ENCODE measurements around a stretch of chr5.

- RAMPAGE, long total RNA = no peak
- RRBS = no CpG with 5 or more reads among the region's 4 CpGs
Observed at GRCh38 chr5:64213976-64214627, 48.5 kb downstream of the RNF180 start.

- RAMPAGE, long total RNA = no peak
- RRBS = no CpG with 5 or more reads among the region's 2 CpGs
Observed at GRCh38 chr5:64788746-64789110, 20.0 kb downstream of the CWC27 start.

- RAMPAGE, long total RNA = no peak
- RRBS = no CpG with 5 or more reads among the region's 14 CpGs
Observed at GRCh38 chr5:64939361-64940171, 170.8 kb downstream of the CWC27 start.

GRCh38 chr5:65102383-65102636, 333.6 kb downstream of the CWC27 start:
- RAMPAGE, long total RNA = no peak
- RRBS = no CpG with 5 or more reads among the region's 3 CpGs

DNA sequence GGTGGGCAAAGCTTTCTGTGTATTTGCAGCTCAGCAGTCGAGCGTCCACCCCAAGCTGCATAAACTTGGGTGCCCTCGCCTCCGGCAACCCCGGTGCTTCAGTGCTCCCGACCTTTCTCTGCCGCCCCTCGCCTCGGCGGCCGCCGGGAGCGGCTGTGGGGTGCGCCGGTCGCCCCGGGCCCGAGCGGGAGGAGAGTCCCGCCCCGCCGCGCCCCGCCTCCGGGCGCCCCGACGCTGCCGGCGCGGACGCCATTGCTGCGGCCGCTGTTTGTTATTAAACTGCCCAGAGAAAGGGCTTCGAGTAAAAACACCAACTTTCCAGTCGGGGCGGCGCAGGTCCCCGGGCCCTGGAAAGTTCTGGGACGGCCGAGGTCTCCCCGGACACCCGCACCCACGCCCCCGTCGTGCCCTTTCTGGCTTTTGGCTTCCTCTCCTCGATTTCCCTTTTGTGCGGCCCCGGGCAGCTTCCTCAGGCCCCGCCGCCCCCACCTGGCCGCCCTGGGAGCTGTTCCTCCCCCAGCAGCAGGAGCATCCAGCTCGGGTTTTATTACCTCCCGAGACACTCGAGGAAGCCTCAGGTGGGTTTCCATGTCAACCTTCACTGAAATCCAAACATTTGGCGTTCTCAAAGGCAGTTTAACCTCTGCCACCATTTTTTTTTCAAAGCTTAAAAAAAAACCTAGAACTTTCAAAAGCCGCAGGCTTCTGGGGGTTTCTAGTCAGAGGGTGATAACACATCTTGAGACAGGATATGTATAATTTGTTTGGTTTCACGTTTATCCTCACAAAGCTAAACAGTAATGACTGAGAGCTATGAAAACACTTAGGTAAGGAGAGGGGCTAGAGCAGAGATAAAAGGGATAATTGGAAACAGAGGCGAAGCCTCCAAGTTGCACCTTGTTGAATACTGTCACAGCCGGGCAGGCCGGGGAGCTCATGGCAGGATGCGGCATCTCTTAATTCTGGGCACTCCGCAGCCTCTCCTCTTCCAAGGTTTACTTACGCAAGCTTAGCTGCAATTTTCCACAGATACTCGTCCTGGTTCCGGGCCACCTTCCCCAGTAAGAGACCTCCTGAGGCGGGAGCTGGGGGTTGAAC, 334.5 kb downstream of the CWC27 start:
- RAMPAGE, long total RNA = no peak
- RRBS = 2% methylated on average over 29 of the region's 67 CpGs

GRCh38 chr5:65190170-65190813, 291.4 kb downstream of the ADAMTS6 start:
- RAMPAGE, long total RNA = no peak
- RRBS = no CpG with 5 or more reads among the region's 1 CpG

- RAMPAGE, long total RNA = no peak
- RRBS = no CpG with 5 or more reads among the region's 8 CpGs
Observed at GRCh38 chr5:65660427-65661026, 35.7 kb downstream of the SHLD3 start.

DNA sequence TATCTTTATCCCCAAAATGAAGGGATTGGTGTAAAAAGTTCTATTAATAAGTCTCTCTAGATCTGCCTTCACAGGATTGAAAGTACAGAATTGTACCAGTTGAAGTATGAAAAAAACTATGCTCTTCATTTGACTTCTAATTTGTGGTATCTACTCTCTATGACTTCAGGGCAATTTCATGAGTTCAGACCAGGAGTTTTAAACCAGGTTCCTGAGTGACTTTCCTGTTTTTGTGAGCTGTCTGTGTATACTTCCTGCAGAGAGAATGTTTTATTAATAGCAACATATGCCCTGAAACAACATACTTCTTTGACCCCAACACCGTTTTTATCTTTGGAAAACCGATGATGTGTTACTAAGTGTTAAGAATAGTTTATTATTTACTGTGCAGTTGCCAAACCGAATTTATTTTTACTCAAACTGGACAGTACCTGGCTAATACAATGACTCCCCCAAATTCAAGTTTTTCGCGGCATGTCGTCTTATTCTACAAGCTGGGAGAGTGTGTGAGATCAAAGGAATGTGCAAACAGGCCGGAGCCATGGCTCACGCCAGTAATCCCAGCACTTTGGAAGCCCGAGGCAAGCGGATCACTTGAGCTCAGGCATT, 58.8 kb upstream of the ERBIN start:
- RAMPAGE, long total RNA = no peak
- RRBS = no CpG with 5 or more reads among the region's 10 CpGs

DNA sequence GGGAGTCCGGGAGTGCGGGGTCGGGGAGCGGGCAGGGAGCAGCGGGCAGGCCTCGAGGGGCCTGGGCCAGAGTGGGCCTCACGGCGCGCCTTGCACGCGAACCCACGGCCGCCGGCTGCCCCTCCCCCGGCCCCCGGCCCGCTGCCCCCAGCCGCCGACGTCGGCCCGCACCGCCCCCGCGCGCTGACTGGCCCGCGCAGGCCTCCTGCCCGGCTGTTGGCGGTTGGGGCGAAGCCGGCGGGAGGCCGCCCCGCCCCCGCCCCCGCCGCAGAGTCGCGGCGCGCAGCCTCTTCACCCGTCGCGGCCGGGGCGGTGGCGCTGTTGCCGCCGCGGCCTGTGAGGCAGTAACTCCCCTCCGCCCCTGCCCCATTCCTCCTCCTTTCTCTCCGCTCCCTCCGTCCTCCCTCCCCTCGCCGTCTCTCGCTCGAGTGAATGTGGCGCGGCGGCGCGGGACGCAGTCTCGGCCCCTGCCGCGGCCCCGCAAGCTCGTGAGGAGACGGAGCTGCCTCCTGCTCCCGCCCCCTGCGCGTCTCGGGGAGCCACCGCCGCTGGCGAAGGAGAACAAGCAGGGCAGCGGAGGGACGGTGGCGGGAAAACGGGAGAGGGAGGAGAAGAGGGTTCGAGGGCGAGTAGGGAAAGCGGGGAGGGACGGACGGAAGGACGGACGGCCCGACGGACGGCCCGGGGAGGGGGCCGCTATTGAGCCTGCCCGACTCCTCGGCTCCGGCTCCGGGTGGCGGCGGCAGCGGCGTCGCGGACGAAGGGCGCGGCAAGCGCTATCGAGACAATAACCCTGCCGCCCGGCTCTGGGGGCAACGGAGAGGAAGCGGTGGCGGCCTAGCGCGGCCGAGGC, 686 bp upstream of the ERBIN start:
- RAMPAGE, long total RNA = no peak
- RRBS = under 1% methylated on average over 56 of the region's 116 CpGs

DNA sequence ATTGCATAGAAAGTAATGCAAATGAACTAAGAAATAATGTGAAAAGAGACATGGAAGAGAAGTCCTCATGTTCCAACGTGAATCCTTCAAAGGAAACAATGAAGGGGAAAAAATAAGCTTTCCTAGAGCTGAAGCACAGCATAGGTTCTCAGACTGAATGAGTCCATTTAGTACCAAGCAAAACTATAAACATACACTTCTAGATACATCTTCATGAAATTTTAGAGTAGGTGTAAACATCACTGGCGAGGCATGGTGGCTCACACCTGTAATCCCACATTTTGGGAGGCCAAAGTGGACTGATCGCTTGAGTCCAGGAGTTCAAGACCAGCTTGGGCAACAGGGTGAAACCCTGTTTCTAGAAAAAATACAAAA, 60.2 kb upstream of the SREK1 start:
- RAMPAGE, long total RNA = no peak
- RRBS = no CpG with 5 or more reads among the region's 3 CpGs

GRCh38 chr5:66100032-66100564, 44.0 kb upstream of the SREK1 start:
- RAMPAGE, long total RNA = no peak
- RRBS = no CpG with 5 or more reads among the region's 5 CpGs

GRCh38 chr5:66339743-66340348, 195.7 kb downstream of the SREK1 start:
- RAMPAGE, long total RNA = no peak
- RRBS = no CpG with 5 or more reads among the region's 1 CpG

DNA sequence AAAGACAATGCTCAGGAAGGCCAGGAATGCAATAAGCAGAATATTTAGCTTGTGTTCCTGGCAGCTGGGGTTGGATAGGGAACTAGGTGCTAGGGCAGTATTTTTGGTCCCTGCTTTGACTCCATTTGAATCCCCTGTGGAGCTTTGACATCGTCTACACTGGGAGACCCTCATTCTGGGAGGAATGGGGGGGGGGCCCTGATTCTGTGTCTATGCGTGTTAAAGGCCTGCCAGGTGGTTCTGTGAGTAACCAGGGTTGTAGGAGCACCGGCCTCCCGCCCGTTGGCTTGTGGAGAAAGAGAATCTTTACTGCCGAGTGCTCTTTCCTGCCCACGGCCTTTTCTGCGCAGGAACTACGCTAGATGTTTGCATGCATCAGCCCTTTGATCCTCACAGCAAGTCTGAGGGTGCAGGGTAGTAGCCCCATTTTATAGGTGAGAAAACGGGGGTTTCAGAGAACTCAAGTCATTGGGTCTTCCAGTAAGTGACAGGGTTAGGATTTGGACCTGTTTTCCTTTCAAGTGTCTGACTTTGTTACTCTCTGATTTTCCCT, 21.7 kb downstream of the MAST4 start:
- RAMPAGE, long total RNA = no peak
- RRBS = no CpG with 5 or more reads among the region's 10 CpGs

GRCh38 chr5:66829646-66830219, 233.5 kb downstream of the MAST4 start:
- RAMPAGE, long total RNA = no peak
- RRBS = no CpG with 5 or more reads among the region's 2 CpGs

DNA sequence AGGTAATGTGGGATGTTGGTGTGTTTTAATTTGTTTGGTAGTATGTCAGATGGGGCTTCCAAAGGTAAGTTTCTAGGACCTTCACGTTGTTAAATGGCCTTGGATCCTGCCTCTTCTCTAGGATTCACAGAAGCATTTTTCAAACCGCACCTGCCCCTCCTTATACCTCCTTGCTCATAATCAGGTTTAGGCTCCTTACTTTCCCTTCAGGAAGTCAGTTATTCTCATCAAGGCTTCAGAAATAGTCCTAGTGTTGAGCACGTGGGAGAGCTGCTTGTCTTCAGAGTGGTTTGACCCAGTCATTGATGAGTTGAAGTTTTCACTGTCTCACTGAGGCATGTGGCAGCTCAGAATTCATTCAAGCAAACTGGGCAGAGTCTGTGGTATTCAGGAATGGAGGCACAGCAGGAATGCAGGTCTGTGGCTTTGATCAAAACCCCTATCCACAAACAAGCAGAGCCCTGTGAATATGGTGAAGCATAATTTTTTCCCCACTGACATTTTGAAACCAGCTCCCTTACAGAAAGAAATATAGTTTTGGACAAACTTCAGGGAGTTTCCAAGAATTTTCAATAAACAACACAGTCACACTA, 207.4 kb downstream of the CD180 start:
- RAMPAGE, long total RNA = no peak
- RRBS = no CpG with 5 or more reads among the region's 3 CpGs

DNA sequence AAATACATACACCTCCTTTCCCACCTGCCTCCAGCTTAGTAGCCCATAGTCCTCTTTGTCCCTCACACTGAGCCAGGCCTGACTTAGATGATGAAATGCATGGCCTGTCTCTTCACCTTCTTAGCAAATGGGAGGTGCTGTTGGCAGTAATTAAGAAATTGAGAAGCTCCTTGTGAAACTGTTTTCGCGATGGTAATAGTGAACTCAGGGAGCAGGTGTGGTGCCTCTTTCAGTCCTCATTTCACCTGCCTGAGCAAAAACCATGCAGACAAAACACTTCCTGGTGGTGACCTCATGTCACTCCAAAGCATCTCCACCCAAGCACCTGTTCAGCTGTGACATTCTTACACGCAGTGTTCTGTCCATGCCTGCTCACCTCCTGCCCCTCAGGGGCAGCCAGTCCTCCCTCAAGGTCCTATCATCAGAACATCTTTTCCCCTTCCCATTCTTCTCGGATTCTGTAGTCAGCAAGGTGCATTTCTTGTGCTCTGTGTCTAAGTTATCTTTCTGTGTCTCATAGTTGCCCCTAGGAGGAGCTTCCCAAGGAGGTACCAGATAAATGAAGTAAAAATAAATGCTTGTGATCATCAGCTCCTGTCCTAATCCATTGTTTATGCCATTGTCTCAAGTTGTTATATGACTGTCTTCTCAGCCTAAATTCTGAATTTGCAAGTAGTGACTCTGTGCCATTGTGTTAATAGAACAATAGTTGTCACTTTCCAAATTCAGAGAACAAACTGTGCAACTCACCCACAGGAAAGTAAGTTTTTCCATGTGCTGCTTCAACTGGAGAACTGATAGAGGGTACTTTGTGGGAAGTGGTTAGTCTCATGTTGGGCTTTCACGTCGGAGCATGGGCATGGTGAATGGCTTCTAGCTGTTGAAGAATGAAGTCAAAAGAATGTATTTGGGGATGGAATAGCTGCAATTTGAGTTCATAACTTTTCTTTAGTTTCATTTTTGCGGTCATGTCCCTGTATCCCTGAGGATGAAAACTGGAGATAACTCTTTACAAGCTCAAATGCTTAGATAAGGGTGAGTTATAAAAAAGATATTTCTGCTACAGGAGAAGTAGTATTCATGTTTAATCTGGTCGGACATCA, 146.2 kb downstream of the CD180 start:
- RAMPAGE, long total RNA = no peak
- RRBS = no CpG with 5 or more reads among the region's 8 CpGs

- RAMPAGE, long total RNA = no peak
- RRBS = no CpG with 5 or more reads among the region's 13 CpGs
Observed at GRCh38 chr5:67214823-67215553, 18.4 kb upstream of the CD180 start.

- RAMPAGE, long total RNA = no peak
- RRBS = no CpG with 5 or more reads among the region's 12 CpGs
Observed at GRCh38 chr5:67234585-67235394, 38.2 kb upstream of the CD180 start.

DNA sequence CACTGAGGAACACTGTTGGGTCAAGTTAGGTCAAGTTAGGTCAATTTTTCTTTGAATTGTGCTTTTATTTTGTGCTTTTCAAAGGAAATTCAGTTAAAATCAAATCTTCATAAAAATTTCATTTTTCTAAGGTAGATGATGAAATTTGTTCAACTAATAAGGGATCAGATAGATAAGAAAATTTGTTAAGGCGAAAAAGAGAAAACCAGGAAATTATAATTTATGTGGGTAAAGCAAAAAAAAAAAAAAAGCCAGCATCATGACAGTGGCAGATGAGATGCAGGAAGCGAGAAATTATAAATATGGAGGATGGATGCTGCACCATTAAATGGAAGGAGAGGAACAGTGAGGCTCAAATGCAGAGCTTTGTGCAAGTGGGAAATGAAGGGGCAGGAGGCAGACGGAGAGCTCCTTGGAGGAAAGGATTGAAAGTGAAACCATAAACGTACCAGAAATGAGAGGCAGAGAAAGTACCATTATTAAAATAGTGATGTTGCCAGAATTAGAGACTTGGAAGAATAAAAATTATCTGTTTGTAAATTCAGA, 340.7 kb upstream of the CD180 start:
- RAMPAGE, long total RNA = no peak
- RRBS = no CpG with 5 or more reads among the region's 4 CpGs

DNA sequence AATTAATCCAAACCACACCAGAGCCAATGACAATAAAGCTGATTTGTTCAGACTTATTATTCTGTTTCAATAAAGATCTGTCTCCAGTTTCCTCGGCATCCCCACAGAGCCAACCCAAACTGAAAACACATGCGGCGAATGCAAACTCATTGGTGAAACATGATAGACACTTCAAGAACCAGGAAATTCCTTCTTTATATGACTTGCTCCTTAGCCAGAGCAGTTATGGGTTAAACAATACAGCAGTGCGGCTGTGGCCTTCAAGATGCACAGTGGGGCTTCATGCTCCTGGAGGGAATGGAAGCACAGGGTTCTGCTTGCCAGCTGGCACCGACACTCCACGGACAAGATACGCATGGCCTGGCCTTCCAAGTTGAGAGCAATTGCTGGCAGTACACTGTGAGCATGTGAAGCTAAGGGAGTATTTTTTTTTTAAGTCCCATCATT, 451.5 kb upstream of the CD180 start:
- RAMPAGE, long total RNA = no peak
- RRBS = no CpG with 5 or more reads among the region's 7 CpGs